Melanocyte of skin (primary cell): ENCODE measurements around the genes MICA and GPANK1.

DNA sequence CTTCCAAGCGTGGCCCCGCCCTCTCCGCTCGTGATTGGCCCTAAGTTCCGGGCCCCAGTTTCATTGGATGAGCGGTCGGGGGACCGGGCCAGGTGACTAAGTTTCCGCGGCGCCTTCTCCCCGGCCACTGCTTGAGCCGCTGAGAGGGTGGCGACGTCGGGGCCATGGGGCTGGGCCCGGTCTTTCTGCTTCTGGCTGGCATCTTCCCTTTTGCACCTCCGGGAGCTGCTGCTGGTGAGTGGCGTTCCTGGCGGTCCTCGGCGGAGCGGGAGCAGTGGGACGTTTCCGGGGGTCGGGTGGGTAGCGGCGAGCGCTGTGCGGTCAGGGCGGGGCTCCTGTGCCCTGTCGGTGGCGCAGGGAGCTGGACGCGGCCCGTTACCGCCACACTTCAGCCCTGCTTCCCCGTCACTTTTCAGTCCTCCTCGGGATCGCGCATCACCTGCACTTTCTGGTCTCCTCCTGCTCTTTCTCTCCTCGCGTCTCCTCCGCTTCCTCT, at the start of gene MICA:
Gene MICA (plus strand): TSS at position 127 of the 496 bp plus-strand sequence.
- CAGE, long polyA plus RNA, 2 experiments, result start-site peak on the plus strand in 2 of 2 experiments, centred at positions 131 to 133 of the sequence, 229 to 782 reads per replicate

DNA sequence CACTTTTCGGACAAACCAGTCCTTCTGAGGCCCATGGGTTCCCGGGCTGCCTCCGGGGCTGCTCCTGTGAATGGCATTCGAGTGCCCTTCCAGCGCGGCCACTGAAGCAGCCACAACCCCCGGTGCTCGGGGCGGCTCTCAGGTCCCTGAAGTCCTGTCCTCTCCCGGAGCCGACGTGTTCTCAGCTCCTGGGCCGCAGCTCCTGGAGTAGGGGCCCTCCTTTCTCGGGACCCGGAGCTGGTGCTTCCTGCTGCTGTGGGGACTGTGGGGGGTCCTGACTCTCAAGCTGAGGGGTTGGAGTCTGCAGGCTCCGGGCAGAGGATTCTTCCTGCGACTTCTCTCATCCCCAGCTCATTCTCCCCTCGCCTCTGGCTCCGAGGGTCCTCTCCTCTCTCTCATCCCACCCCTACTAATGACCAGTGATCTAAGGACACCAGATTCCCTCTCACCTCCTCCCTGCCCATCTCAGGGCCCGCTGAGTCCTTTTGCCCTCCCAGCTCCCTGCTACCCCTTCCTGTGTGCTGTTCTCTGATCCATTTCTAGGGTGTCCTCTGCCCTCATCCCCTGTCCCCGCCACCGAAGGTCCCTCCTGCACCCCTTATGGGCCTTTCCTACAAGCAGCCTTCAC, 684 bp downstream of the MICA start:
- CAGE, long polyA plus RNA, 2 experiments, result no peak in any of the 2 experiments

GRCh38 chr6:31416061-31416391, 12.6 kb downstream of the MICA start:
- CAGE, long polyA plus RNA, 2 experiments, result no peak in any of the 2 experiments

DNA sequence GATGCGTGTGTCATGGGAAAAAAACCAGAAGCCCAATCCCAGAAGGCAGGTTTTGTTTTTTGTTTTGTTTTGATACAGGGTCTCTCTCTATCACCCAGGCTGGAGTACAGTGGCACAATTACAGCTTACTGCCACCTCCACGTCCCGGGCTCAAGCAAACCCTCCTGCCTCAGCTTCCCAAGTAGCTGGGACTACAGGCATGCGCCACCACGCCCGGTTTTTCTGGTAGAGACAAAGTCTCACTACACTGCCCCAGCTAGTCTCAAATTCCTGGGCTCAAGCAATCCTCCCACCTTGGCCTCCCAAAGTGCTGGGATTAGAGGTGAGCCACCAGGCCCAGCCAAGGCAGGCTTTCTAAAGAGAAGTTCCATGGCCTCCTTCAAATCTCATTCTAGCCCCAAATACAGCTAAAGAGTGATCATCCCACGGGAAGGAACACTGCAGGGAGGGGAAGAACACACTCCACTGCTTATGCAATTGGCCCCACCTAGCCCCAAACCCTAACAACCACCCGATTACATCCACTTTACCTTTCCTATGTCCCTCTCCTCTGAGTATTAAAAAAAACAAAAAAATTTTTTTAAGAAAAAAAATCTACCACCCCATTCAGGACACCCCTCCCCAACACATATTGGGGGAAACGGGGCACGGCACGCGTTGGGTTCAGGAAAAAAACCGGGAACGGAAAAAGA, 5.3 kb downstream of the MCCD1 start:
- CAGE, long polyA plus RNA, 2 experiments, result no peak in any of the 2 experiments

GRCh38 chr6:31561694-31562526, 10.2 kb upstream of the LTA start:
- CAGE, long polyA plus RNA, 2 experiments, result no peak in any of the 2 experiments

- CAGE, long polyA plus RNA, 2 experiments, result no peak in any of the 2 experiments
Observed at GRCh38 chr6:31586409-31587442, 649 bp downstream of the LST1 start.

- CAGE, long polyA plus RNA, 2 experiments, result no peak in any of the 2 experiments
Observed at GRCh38 chr6:31619624-31620487, 659 bp upstream of the PRRC2A start.

GRCh38 chr6:31621721-31622262, 1.3 kb downstream of the PRRC2A start:
- CAGE, long polyA plus RNA, 2 experiments, result no peak in any of the 2 experiments

GRCh38 chr6:31625821-31626244, 5.3 kb downstream of the PRRC2A start:
- CAGE, long polyA plus RNA, 2 experiments, result no peak in any of the 2 experiments

DNA sequence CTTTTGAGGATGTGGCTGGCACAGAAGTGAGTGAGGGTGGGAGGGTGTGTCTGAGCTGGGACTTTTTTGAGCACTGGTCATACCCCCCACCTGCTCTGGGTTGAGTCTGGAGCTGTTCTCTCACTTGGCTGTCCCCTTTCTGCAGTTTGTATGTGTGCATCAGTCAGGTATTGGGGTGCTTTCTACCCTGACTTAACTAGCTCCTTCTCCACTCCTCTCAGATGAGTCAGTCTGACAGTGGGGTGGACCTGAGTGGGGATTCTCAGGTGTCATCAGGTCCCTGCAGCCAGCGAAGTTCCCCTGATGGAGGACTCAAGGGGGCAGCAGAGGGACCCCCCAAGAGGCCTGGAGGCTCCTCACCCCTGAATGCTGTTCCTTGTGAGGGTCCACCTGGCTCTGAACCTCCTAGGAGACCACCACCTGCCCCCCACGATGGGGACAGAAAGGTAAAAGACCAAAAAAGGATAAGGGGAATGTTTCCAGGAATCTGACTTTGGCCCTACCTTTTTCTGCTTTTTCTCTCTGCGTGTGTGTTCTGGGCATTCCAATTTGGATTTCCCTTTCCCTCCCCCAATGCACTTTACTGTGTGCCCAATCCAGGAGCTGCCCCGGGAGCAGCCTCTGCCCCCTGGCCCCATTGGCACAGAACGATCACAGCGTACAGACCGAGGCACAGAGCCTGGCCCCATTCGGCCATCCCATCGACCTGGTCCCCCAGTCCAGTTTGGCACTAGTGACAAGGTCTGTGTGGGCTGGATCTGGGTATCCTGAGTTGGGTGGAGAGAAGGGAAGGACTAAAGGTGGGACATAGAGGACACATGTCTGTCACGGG, 14.2 kb downstream of the PRRC2A start:
- CAGE, long polyA plus RNA, 2 experiments, result no peak in any of the 2 experiments

DNA sequence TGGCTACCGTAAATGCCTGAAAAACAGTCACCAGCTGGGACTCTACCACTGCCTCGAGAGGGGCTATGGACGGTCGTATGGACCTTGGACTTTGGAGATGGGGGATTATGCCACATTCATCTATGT, 165 bp upstream of the BAG6 start:
- CAGE, long polyA plus RNA, 2 experiments, result no peak in any of the 2 experiments

DNA sequence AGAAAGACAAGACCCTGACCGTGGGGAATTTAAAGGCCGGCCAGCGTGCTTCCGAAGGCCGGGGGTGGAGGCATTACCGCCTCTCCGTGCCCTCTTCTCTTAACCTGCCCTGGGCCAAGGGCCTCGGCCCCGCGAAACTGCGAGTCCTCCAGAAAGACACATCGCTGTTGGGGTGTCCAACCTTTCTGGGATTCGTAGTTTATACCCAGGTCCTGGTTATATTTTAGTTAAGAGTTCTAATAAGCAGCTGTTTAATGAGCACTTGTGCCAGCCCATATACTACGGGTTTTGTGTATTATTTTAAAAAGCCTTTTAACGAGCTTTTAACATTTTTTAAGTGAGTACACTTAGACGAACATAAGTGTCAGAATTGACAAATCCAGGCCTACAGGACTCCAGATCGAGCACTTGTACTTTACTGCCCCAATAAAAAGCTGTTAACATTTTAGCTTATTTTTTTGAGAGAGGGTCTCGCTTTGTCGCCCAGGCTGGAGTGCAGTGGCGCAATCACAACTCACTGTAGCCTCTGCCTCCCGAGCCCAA, 850 bp upstream of the BAG6 start:
- CAGE, long polyA plus RNA, 2 experiments, result no peak in any of the 2 experiments

DNA sequence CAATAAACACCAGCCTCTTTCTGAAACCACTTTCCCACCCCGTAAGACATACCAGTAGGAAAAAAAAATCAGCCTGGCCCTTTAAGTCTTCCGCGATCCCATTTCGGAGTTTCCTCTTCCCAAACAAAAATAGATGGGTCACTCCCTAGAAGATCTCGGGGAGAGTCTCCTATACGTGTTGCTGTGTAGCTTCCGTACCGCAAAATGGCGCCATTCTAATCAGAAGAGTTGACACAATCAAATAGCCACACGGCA, at the start of gene GPANK1:
Gene GPANK1 (minus strand): TSS at position 209 of the 255 bp plus-strand sequence.
- CAGE, long polyA plus RNA, 2 experiments, result start-site peak on the minus strand in 1 of 2 experiments, centred at position 177 of the sequence, 17 to 46 reads per replicate

DNA sequence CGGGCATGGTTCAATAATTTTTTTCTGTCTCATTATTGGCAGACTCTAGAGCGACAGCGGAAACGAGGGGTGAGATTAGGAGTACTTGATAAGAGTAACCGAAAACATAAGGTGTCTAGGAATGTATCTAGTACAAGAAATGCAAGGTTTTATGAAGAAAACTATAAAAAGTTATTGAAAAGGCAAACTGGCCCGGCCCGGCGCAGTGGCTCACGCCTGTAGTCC, 303 bp upstream of the ABHD16A start:
- CAGE, long polyA plus RNA, 2 experiments, result no peak in any of the 2 experiments

DNA sequence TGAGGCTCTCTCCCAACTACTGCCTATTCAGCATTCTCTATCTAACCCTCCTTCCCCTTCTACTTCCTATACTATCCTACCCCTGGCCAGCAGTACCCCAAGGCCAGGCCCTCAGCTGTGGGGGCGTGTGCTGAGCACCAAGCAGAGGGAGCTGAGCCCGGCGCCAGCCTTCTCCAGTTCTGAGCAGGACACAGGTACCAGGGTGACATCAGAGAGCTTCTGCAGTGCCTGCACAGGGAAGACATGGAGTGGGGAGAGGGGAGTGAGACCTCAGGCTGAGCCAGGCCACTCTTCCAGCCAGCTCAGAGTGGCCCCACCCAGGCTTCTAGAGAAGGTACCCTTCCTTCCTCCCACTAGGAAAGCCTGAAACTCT, 2.0 kb downstream of the DDAH2 start:
- CAGE, long polyA plus RNA, 2 experiments, result no peak in any of the 2 experiments

DNA sequence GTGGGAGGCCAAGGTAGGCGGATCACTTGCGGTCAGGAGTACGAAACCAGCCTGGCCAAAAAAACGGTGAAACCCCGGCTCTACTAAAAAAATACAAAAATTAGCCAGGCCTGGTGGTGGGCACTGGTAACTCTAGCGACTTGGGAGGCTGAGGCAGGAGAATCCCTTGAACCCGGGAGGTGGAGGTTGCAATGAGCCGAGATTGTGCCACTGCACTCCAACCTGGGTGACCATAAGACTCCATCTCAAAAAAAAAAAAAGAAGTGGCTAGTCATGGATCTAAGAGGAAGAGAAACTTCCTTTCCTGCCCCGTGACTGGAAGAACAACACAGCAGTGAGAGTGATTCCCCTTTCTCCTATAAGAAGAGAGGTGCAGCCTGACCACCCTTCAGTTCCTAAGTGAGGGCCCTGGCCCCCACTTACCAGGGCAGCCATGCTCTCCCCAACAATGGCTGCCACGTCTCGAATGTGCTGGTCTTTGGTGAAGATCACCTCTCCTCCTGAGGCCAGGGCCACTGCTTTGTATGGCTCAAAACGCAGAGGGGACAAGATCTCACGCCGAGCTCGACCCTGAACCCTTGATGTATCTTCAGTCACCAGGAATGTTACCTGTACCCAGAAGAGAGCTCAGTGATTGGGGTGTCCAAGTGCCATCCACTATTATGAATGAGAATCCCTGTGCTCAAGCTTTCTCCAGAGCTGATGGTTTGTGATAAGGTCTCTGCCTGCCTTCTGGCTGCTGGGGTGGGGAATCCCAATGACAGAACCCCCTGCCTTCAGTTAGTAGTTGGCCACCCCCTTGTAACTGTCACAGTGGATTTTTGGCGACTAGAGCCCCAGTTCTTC, 6.4 kb downstream of the SAPCD1 start:
- CAGE, long polyA plus RNA, 2 experiments, result no peak in any of the 2 experiments

DNA sequence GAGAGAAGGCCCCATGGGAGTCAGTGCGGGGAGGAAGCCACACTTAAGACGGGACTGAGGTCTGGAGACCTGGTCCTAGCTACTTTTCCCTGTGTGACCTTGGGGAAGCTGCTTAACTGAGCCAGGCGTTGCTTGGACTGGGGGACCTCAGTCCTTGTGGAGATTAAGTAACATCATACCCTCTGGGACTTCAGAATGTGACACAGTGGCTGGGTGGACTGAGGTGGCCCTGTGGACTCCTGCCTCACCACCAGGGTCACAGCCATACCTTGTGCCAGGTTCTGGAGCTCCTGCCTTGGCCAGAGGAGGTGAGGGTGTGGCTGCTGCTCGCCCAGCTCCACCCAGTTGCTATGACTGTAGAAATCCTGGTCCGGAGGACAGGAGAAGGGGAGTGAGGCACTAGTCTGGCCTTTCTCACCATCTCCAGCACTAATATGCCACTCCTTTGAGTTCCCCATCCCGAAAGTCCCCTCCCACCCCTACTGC, 2.0 kb downstream of the VWA7 start:
- CAGE, long polyA plus RNA, 2 experiments, result no peak in any of the 2 experiments

DNA sequence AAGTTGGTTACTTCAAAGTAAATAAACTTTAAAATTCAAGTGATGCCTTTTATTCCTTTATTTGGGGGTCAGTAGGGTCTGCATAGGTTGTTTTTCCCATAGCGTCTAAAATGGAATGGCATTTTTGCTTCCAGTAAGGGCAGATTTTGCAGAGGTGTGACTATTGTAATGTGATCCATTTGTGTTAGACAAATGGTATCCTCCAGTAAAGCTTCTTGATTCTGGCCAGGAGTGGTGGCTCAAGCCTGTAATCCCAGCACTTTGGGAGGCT, 2.5 kb downstream of the HSPA1A start:
- CAGE, long polyA plus RNA, 2 experiments, result no peak in any of the 2 experiments

DNA sequence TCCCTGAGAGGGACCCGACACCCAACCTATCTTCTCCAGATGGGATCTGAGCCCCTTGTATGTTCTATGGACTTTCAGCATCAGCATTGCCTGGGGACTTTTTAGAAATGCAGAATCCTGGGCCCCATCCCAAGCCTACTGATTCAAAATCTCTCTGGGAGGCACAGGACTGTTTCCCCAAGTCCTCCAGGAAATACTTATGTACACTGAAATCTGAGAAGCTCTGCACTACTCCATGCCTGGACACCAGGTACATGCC, 1.5 kb upstream of the SLC44A4 start:
- CAGE, long polyA plus RNA, 2 experiments, result no peak in any of the 2 experiments

- CAGE, long polyA plus RNA, 2 experiments, result no peak in any of the 2 experiments
Observed at GRCh38 chr6:31902398-31902629, 428 bp upstream of the ZBTB12 start.